ENCODE measurements around a stretch of chr18.

GRCh38 chr18:8806678-8807330 lies 101.4 kb downstream of the MTCL1 start:
- PRO-cap = no peak

GRCh38 chr18:8912196-8912961 lies 190.1 kb upstream of the NDUFV2 start:
- PRO-cap = no peak

DNA sequence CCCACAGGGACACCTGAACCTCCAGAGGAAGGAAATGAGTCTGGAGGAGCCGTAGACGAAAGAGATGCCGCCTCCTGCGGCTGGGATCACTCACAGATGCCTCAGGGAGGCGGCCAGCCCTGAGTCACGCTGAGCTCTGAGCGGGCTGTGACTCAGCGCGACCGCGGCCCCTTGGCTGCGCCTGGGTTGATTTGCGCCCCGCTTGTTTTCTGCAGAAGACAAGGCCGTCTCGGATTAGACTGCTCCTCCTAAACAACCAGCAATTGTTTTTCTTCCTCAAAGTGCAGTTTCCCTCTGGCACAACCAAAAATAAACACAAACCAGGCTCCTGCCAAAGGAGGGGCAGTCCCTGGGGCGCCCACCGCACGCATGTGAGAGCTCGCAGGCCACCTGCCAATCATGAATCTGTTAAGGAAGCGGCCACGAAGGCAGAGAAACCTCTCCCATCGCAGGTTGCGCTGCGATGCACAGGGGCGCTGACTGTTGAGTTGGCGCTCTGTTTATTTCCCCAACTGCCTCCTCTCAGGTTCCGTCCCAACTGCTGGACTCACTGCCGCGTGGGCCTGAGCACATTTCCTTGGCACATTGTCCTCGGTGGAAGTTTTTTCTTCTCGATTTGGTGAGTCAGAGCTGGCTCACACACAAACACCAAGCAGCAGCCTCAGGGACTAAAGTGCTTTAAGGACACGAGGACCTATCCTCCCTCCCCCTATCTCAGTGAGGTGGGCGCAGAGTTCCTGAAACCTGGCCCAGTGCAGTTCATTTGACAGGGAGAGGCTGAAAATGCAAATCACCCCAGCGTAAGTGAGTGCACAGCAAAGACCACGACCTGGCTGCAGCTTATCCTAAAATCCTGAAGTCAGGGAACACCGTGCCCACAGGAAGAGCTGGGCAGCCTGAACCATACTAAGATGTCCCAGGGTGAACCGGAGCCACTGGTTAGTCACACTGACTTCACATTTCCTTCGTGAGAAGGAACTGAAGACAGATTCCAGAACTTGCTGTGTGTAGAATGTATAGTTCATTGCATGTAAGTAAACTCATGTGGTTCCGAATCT lies 85.0 kb upstream of the NDUFV2 start:
- PRO-cap = no peak

- PRO-cap = no peak
Observed at GRCh38 chr18:9068390-9068889, 34.1 kb upstream of the NDUFV2 start.

DNA sequence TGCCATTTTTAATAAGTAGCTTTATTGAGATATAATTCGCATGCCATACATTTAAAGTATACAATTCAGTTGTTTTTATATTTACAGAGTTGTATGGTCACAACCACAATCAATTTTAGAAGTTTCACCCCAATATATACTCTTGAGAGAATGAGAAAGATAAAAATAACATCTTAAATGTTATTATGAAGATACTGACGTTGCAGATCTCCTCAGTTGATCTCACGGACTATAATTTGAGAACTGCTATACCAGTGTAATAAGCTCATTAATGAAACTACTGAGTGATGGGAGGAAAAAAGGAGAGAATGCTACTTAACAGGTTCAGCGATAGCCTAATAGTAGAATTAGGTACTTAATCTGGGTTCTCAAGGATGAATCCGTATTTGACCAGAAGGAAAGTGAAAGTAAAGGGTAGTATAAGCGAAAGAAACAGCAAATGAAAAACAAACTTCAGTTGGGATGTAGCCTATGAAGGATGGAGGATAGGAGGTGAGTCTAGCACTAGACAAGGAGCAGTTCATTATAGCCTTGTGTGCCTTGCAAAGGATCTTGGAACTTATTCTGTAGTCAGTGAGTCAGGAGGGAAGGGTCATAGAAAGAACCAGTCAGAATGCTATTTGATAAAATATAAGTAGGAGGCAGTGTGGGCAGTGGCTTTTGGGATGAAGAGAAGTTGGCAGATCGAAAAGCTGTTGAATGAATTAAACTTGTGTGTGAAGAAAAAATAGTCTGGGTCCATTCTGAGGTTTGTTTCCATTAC lies 48.3 kb downstream of the ANKRD12 start:
- PRO-cap = no peak

- PRO-cap = no peak
Observed at GRCh38 chr18:9428186-9428786, 47.0 kb upstream of the RALBP1 start.

DNA sequence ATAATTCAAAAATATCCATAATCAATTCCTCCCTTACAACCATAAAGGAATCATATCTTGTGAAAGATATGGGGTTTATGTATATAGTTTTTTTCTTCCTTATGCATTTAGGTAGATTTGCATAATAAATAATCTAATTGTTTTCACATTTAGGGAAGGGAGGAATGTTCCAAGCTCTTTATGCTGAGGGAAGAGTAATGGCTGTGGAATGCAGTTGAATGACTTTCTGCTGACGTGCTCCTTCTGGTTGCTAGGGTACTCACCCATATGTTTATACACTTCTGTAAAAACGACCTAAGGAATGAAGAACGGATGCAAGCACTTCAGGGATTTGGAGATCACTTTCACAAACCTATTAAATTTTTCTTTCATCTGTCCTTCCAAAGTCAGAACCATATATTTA lies 29.2 kb upstream of the PPP4R1 start:
- PRO-cap = no peak

- PRO-cap = no peak
Observed at GRCh38 chr18:9653193-9653738, 38.9 kb upstream of the PPP4R1 start.

- PRO-cap = no peak
Observed at GRCh38 chr18:9684842-9685885, 22.9 kb upstream of the RAB31 start.

DNA sequence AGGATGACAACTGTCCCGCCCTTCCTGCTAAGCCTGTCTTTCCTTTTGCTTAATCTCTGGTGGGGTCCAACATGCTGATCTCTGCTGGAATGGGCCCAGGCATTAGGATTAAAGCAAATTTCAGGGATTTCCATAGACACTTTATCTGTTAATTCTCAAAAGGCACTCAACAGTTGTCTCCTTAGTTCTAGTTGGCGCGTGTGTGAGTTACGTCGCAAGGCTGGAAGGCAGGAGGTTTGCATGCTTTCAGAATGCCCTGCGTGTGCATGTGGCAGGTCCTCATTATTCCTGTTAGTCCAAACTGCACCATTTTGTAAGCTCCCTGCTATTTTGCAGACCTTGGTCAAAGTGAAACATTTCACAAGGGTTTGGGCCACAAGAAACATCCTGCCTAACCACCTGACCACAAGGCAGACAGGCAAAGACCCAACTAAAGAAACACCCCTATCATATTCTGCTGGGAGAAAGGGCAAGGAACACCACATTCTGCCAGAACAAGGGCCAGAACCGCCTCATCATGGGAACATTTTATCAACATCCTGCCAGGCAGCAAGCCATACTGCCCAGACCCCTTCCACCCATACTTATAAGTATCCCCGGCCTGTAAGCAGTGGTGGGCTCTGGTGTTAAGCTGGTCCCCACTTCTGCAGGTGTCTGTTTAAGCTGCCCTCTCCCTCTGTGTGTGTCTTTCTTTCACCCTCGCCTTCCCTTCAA lies 12.1 kb upstream of the RAB31 start:
- PRO-cap = no peak

DNA sequence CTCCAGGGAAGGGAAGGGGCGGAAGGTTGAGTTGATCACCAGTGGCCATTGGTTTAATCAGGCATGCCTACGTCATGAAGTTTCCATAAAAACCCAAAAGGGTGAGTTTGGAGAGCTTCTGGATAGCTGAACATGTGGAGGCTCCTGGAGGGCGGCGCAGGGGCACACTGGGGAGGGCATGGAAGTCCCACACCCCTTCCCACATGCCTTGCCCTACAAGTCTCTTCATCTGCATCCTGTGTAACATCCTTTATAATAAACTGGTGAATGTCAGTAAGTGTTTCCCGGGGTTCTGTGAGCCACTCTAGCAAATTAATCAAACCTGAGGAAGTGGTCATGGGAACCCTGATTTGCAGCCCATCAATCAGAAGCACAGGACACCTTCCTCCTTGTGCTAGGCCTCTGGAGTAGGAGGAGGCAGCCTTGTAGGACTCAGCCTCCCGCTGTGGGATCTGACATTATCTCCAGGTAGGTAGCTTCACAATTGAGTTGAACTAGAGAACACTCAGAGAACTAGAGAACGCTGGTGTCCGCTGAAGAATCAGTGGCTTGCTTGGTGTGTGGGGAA lies 30.4 kb downstream of the RAB31 start:
- PRO-cap = no peak

DNA sequence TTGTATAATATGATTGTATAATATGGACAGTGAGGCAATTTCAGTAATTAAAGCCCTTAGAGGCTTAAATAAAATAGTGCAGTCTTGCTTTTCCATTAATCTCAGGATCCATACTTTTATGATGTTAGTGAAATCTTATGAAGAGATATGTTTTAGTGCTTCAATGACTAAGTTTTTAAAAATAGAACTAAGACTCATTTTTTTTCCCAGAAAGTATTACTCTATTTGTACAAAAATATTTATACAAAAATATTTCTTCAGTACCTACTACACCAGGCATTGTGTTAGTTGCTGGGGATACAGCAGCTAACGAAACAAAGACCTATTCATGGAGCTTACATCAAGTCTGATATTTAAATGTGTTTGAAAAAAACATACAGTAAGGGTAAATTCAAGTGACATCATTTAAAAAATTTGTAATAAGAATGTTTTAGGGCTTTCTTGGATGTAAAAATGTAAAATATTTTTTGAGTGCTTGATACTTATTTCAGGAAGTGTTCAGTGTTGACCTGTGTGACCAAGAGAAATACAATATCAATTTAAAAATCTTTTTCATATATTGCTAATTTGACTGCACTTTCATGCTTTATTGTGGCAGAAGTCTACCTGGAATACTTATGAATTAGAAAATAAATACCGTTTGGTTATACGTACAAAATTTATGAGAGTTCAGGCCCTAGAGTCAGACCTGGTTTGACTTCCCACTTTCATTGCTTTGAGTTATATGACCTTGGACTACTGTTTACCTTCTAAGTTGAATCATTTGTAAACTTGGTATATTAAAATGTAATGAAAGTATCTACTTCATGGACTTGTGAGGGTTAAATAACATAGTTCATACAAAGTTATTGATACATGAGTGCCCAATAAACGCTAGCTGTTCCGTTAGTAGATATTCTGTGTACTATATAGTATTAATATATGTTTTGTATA lies 11.7 kb downstream of the VAPA start:
- PRO-cap = no peak

GRCh38 chr18:9942549-9943311 lies 28.9 kb downstream of the VAPA start:
- PRO-cap = no peak

DNA sequence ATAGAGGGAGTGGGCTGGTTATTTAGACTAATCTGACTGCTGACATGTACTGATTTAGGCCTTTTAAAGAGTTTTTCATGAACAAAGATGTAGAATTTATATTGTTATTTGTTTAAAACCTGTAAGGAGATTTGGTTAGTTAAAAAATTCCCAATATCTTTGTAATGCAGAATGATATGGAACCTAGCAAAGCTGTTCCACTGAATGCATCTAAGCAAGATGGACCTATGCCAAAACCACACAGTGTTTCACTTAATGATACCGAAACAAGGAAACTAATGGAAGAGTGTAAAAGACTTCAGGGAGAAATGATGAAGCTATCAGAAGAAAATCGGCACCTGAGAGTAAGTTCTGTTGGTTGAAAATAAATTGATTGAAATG lies 36.4 kb downstream of the VAPA start:
- PRO-cap = no peak

DNA sequence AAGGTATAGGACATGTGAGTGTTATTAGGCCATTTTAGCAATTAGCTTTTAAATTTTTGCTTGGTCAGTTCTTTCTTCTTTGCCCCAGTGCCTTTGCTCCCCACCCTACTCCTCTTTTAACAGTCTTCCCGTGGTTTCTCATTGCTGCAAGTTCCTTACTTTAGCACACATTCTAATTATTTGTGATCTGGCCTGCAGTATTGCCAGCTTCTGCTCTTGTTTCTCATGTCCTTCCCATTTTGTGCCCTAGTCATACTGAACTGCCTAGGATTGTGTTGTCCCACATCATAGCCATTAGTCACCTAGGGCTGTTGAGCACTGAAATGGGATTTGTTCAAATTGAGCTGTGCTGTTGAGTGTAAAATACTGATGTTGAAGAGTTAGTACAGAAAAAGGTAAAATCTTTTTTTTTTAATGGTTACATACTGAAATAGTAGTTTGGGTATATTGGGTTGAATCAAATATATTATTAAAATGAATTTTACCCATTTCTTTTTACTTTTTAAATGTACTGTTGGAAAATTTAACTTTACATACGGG lies 36.9 kb downstream of the VAPA start:
- PRO-cap = no peak

GRCh38 chr18:10068137-10068704 lies 154.4 kb downstream of the VAPA start:
- PRO-cap = no peak

- PRO-cap = no peak
Observed at GRCh38 chr18:10414227-10414513, 40.3 kb upstream of the APCDD1 start.

DNA sequence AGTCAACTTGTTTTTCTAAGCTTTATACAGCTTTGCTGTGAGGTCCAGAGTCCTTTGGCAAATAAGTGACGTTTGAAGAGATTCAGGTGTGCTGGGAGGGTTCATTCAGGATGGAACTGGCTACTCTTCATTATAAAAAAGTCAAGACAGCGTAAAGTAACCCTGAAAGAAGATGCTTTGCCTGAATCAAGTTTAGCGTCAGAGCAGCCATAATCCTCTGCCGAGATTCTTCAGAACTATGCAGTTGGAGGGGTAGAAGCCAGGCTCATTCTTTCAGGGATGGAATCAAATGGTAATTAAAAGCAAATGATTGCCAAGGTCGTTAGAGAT lies 21.8 kb downstream of the APCDD1 start:
- PRO-cap = no peak

DNA sequence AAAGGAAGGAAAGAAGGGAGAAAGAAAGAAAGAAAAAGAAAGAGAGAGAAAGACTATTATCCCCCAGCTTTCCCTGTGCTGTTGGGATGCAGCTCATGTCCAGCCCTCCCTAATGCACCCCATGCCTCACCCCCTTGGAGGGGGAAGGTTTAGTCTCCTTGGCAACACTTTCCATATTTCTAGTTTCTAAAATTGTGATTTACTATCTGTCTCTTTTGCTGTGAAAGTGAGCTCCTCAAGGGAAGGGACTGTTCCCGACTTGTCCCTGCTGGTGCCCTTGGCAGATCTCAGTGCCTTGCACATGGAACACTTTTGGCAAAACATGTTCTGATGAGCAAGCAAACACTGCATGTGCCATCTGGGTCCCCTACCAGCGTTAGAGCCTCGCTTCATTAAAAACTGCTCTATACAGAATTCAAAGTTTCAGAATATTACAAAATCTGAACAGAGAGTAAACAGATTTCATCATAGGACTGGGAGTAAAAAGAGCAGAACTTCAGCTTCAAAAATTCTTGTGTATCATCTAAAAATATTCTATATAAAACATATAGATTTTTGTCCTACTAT lies 11.7 kb upstream of the NAPG start:
- PRO-cap = no peak

DNA sequence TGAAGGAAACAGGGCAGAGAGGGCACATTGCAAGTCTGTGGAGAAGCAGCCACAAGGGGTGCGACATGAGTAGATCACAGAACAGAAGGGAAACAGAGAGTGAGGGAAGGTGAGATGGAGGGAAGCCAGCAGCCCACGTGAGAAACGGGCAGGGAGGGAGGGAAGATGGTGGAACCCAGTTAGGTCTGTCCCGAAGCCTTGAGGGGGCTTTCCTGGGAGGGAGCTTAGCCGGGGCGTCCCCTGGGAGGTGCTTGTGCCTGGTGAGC lies 34.3 kb downstream of the NAPG start:
- PRO-cap = no peak

All from left common carotid artery plus branches (tissue), 1 donor.